ENCODE measurements around a stretch of chr11.

DNA sequence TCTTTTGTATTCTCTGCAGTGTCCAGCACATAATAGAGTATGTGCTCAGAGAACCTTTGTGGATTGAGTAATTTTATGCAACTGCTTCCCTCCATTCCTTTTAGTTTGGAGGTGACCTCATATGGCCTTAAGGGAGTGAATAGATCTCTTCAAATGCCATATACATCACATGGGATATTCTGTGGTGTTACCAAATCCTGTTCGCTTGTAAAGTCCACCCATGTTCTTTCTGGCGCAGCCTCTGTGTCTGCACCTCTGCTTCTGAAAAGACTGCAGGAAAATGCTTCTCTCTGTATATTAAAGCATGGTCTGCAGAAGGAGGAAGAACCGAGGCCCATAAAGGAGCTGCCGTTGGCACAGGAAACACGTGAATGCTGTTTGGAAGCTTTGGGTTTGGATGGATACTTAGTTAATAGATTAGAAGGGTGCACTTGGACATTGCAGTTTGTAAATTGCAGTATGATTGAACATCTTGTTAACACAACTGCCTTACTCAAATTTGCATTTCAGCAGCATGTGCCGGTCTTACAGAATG lies 126.5 kb downstream of the SORL1 start:
- PRO-cap, 2 experiments = no peak in any of the 2 experiments

- PRO-cap, 2 experiments = no peak in any of the 2 experiments
Measured at GRCh38 chr11:121587263-121587498, 135.1 kb downstream of the SORL1 start.

GRCh38 chr11:121617388-121618503 lies 165.6 kb downstream of the SORL1 start:
- PRO-cap, 2 experiments = no peak in any of the 2 experiments

DNA sequence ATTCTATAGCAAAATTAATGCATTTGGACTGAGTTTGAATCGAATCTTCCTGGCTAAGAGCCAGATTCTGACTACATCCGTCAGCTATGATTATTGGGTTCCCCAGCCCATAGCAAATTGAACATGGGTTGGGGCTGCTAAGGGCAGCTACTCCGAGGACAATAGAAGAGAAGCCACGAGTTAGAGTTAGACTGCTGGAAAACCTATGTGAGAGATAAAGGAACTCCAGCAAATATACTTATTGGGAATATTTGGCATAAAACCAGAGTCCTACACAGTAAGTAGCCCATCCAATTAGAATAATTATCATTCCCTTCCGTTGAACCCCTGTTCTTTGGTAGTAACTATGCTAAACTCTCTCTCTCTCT lies 183.0 kb downstream of the SORL1 start:
- PRO-cap, 2 experiments = no peak in any of the 2 experiments

DNA sequence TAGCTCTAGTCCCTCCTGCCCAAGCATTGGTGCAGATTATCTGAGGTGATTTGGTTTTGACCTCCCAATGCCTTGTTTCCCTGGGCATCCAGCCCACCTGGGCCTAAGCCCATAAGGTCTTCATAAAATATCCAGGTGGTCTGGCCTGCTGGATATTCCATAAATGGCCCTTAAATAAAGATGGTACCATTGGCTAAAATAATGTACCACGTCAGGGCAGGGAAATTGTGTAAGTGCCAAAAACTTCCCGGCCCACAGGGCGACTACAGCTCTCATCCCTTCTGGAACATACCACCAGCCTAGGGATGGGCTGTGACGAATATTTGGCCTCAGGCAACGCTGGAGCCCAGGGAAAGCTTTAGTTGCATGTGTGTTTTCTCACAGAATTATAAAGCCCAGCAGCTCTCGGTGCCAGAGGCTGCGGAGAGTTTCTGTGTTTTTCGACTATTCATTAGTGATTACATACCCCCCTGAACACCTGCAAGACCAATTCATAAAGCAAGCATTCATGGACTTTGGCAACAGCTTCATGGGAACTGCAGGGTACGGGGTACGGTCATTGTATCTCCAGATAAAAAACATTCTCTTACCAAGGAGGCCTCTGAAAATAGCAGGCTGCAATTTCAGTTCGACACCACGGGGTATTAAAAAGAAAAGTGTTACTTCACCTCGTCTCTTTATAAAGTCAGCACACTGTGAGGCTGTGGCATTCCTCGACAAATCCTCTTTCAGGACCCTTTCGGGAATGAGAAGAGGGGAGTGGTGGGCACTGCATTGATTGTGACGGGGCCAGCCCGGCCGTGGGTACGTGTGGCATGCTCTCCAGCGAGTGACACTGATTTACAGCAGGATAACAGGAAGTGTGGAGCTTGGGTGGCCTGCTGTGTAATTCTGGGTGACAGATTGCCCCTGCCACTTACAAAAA lies 244.1 kb downstream of the SORL1 start:
- PRO-cap, 2 experiments = peak in 1 of 2 experiments; most common minus-strand start position 834 of the sequence (in 1)

- PRO-cap, 2 experiments = no peak in any of the 2 experiments
Measured at GRCh38 chr11:121721911-121722279, 269.8 kb downstream of the SORL1 start.

- PRO-cap, 2 experiments = peak in 1 of 2 experiments; most common plus-strand start chr11:121722670 (in 1); most common minus-strand start chr11:121722563 (in 1)
Measured at GRCh38 chr11:121722280-121723325, 270.5 kb downstream of the SORL1 start.

GRCh38 chr11:121741308-121741814 lies 289.2 kb downstream of the SORL1 start:
- PRO-cap, 2 experiments = no peak in any of the 2 experiments

DNA sequence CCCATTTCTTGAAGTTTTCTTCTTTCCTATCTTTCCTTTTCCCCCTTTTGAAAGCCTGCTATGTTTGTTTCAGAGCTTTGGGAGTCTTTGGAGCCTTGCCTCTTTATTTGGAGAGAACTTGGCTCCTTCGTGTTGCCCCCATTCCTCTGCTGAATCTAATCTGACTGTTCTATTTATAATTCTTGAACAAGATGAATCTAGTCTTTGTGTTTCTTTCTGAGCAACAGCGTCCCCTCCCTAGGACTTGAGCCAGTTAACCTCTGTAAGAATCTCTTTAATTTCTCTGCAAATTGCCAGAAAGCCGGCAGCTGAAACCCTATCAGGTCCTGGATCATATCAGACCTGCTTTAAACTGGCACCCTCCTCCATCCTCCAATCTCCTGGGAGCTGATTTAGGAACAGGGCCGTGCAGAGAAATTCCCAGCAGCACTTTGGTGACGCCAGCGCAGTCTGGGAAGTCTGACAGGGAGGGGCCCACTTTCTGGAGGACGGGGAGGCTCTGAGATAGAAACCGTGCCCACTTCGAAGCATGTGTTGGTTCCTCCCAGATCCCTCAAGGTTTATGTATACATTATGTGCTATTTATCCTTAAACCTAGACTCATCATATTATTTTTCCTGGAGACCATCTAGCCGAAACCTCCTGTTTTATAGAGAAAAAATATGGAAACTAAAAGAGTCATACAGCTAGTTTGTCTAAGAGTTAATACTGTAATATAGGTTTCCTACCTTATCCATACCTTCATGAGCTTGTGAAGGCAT lies 289.9 kb downstream of the SORL1 start:
- PRO-cap, 2 experiments = no peak in any of the 2 experiments

GRCh38 chr11:122157484-122157911 lies 41.5 kb upstream of the BLID start:
- PRO-cap, 2 experiments = no peak in any of the 2 experiments

DNA sequence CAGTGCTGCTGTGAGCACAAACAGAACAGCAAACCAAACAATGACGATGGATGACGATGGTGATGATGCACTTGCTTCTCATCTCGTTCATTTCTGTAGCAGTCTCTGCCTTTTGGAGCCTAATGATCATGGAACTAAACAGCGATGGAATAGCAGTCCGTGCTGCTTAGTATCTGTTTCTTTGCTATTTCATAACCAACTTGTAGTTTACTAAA lies 220.7 kb upstream of the BLID start:
- PRO-cap, 2 experiments = no peak in any of the 2 experiments

DNA sequence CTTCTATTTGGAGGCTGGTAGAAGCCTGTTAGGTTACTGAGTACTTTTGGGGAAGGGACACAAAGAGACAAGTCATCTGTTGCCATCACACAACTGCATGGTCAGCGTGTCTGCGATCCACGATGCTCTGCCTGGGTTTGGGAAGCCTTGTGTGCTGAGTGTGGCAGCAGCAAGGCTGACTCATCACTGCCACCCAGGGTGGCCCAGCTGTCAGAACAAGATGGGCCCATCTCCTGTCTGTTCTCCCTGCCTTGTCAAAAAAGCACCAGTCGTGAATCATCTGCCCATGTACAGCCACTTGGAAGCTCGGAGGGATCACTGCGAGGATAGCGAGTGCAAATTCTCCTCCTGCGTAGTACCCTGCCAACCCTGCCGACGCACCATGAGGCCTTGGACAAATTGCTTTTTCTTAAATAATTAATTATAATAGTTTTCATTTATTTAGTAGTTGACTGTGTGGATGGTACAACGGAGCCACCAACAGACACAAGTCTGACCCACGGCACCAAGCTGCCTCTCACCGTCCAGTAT lies 26.3 kb downstream of the UBASH3B start:
- PRO-cap, 2 experiments = no peak in any of the 2 experiments

DNA sequence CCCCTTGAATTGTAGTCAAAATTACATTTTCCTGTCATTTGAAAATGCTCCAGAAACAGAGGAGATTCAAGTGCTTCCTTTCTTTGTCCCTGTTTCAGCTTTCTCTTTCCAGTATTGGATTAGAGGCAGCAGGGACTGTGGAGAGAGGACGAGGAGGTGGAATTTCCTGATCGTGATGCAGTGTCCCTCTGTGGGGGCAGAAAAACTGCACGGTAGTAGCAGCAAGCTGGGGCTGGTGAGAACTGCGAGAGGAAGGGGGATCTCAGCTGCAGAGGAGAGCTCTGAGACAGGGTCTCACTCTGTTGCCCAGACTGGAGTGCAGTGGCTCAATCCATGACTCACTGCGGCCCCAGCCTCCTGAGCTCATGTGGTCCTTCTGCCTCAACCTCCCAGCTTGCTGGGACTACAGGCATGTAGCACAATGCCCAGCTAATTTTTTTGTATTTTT lies 60.4 kb downstream of the UBASH3B start:
- PRO-cap, 2 experiments = no peak in any of the 2 experiments

GRCh38 chr11:122716948-122717632 lies 61.6 kb downstream of the UBASH3B start:
- PRO-cap, 2 experiments = no peak in any of the 2 experiments

DNA sequence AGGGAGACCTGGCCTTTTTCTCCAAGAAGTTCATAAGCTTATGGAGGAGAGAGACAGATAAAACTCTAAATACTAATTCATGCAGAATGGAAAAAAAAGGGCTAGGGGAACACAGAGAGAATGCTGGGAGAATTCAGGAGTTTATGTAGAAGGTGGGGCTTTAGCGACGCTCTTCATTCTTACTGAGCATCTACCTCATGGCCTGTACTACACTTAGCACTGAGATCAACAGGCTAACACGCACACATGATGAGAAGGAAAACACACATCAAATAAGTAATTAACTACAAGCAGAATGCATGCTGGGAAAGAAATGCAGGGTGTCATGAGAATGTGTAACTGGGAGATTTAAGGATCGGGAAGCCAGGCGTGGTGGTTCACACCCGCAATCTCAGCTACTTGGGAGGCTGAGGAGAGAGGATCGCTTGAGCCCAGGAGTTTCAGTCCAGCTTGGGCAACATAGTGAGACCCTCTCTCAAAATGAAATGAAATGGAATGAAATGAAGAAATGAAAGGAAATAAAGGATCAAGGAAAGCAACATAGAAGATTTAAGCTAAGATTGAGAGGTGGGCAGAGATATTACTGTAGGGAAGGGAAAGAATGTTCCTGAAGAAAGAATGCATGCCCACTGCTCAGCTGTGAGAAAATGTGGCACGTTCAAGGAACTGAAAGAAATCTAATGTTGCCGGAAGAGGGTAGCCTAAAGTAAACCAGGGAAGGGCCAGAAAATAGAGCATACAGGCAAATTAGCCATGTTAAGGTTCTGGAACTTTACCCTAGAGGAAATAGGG lies 81.1 kb downstream of the UBASH3B start:
- PRO-cap, 2 experiments = no peak in any of the 2 experiments

DNA sequence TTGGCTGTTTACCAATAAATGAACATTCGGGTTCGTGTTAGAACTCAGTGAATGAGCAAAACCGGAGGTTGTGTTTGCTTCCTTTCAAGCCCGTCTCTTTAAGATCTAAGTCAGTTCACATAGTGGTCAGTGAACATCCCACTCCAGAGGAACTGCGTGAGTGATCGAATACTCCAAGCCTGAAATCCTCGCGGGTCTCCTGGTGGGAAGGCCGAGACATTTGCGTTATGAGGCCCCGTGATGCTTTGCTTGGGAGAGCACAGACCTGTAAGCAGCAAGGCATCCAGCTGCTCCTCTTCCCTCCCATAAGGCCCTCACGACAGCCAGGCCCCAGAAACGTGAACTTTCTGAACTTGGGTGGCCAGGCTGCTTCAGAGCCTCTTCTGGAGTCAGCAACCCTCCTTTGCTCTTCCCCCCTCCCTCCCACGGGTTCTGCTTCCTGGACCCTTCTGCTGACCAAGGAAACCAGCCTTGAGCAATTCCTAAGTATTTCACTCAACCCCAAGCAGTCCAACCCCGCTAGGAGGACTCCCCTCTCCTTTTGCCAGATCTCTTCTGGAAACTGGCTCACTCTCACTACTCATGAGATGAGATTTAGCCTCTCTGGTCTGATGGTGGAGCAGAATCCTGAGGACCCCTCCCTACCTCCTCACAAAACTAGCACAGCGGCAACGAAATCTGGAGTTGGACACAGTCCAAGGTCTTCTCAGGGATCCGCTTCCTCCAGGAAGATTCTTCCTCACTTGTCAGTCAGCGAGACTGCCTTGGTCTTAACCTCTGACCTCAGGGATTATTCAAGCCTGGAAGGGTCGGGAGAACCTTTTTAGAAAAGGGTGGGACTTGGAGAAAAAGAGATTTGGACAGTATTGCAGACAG lies 86.1 kb downstream of the UBASH3B start:
- PRO-cap, 2 experiments = no peak in any of the 2 experiments

GRCh38 chr11:123069834-123070884 lies 8.2 kb upstream of the HSPA8 start:
- PRO-cap, 2 experiments = no peak in any of the 2 experiments

- PRO-cap, 2 experiments = no peak in any of the 2 experiments
Measured at GRCh38 chr11:123122059-123123017, 60.4 kb upstream of the HSPA8 start.

DNA sequence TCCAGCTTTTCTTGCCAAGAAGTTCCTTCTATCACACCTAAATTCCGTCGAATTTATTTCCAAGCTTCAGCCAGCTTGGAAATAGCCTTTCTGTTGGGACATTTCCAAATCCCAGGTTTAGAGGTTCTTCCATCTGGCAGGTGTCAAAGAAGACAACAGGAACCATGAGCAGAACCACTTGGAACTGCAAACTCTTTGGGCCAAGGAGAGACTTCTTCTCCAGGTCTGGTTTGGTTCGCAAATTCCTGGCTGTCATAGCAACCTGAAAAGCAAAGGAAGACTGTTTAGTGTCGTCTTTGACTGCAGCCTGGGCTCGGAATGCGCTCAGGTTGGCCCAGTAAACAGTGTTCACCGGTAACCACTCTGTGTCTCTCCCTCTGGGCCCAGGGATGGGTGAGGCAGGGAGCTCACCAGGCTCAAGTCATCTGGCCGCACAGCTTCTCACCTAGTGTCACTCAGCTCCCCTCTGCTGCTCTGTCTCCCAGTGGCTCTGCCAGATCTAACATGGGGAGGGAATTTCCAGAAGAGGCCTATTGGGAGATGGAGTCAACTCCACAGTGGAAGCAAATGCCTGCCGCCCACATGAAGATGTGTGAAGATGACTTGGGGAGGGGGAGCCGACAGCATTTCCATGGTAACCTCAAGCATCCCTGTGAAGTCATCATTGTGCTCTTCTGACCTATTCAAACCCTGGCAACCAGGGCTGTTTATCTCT lies 11.9 kb upstream of the CLMP start:
- PRO-cap, 2 experiments = no peak in any of the 2 experiments

DNA sequence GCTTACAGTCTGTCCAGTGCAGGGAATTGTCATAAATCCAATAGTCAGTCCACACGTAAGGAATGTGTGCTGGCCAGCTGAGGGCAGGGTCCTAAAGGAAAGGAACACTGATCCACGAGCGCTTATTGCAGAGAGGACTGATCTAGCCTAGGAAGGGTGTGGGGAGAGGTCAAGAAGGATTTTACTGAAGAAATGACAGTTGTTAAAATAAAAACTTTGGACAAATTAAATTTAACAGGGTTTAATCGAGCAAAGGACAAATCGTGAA lies 109.9 kb upstream of the GRAMD1B start:
- PRO-cap, 2 experiments = no peak in any of the 2 experiments

All from psoas muscle (tissue), 2 donors.